ENCODE measurements around the gene KLF4.

DNA sequence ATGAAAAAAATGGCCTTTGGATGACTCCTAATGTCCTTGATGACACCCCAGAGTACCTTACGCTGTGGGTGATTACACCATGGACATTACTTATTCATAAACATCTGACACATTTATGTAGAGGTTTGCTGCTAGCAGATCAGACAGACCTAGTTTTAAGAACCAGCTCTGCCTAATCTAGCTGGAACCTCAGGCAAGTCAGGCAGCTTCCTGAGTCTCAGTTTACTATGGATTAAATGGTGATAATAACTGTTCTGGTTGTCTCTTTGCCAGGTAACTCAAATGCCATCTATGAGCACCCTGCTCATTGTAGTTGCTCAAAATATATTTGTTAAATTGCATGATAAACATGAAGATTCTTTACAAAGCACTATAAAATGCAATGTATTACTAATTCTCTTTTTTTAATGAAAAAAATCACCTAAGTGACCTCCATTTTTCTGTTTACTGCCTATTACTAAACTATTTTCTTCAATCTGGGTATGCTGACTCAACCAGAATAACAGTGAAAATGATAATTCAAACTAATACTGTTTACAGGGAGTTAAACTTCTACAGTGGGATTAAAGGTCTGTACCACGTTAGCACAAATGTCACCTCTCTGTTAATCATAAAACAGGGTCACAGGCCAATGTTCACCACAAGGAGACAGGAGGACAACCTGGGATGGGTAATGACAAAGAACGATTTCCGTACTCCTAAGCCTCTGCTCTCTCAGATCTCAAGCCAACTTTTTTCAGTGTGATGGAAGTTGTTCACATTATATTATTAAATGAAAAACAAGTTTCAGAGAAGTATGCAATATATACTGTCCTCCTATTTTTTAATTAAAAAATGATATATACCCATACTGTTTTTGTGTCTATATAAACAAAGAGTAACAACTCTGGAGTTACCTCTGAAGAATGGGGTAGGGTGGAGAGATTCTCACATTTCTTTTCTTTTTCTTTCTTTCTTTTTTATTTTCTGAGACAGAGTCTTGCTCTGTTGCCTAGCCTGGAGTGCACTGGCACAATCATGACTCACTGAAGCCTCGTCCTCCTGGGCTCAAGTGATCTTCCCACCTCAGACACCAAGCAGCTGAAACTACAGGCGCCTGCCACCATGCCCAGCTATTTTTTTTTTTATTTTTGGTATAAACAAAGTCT is 2.4 kb downstream of the ALDOB start:
- RRBS, result no CpG with 5 or more reads among the region's 6 CpGs

GRCh38 chr9:101485792-101486959 is 797 bp downstream of the PGAP4 start:
- RRBS, result 2% methylated on average over 13 of the region's 80 CpGs

DNA sequence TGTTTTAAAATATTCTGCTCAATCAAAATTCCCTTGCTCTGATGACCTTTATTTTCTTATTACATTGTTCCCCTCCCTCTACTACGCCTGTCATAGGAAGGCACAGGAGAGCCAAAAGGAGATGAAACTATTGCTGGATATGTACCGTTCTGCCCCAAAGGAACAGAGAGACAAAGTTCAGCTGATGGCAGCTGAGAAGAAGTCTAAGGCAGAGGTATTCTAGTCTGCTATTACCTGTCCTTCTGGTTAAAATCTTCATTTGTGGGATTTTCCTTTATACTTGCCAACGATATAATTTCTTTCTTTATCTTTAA is 20.2 kb downstream of the RNF20 start:
- RRBS, result no CpG with 5 or more reads among the region's 3 CpGs

GRCh38 chr9:101704908-101705822 is 33.3 kb downstream of the GRIN3A start:
- RRBS, result 17% methylated on average over 4 of the region's 25 CpGs

DNA sequence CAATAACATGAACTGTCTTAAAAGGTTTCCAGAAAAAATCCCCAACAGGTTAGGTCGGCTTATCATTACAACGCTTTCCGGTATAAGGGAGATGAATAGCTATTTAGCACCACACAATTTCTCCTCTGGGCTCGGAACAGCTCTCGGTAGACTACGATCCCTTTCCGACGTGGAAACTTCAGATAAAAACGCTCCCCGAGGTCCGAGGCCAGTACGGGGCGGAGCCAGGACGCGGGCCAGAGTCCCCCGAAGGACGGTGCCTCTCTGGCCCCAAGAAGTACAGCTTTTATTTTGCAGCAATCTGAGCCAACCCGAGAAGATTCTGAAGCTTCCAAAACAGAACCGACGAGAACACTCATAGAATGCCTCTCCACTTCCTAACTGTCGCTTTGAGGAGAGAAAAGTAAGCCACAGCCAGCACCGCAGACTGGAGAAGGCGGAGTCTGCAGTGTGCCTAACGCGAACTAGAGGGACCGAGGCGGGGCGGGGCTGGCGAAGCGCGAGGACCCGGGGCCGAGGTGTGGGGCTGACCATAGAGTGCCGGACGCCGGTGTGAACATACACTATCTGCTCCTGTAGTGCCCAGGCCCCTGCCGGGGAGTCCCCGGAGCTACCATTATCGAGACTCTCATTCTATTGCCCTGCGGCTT is 434 bp upstream of the SMC2 start:
- RRBS, result 4% methylated on average over 2 of the region's 40 CpGs

DNA sequence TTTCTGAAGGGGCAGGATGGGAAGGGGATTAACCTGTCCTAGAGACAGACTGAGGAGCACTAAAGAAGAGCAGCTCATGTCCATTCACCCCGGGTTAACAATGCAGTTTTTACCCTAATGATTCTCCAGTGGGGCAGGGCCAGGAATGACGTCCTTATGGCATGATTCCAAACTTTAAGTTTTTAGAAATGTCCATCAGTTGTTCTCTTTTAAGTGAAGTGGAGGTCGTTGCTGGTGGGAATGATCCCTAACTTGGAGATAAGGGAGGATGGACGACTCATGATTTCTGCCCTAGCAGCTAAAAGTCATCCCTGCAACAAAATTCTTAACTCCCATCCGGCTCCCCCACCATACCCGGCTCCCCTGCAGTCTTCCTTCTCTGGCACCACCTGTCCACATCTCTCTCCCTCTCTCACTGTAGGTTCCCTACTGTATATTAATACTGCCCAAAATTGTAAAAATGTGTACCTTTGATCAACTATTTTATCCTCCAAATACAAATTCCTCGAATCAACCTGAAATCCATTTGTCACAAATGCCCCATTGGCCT is 1.2 kb downstream of the NIPSNAP3A start:
- RRBS, result no CpG with 5 or more reads among the region's 7 CpGs

DNA sequence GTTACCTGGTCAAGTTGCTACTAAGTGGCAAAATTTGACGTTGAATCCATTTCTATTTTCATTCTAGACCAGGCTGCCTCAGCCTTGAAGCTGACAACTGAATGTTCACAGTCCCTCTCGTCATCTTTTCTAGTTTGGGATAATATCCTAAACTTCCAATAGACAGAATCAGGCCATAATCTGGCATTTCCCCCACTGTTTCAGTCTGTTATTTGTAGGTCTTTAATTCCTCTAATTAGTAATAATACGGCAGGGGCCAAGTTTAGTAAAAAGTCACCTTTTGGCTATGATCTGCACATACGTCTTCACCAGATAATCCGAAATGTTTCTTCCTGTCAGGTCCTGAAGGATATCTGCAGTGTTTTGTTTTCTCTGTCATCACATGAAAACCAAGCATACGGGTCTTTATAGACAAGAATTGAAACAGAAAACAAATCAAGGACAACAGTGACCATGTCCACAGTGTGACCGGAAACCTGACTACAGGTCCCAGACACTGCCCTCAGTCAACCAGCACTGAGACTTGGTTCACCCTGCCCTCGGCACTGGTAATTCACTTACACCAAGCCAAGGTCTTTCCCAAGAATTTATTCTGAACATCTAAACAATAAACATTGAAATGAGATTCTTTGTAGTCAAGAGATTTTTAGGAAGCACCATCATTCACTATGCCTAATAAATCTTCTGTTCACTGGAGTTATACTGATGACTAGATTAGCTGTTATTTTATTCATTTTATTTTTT is 40.6 kb downstream of the NIPSNAP3B start:
- RRBS, result no CpG with 5 or more reads among the region's 8 CpGs

- RRBS, result no CpG with 5 or more reads among the region's 2 CpGs
These were observed 25.1 kb downstream of the ABCA1 start for GRCh38 chr9:104902789-104903222.

- RRBS, result no CpG with 5 or more reads among the region's 4 CpGs
These were observed 22.0 kb downstream of the ABCA1 start for GRCh38 chr9:104905848-104906367.

DNA sequence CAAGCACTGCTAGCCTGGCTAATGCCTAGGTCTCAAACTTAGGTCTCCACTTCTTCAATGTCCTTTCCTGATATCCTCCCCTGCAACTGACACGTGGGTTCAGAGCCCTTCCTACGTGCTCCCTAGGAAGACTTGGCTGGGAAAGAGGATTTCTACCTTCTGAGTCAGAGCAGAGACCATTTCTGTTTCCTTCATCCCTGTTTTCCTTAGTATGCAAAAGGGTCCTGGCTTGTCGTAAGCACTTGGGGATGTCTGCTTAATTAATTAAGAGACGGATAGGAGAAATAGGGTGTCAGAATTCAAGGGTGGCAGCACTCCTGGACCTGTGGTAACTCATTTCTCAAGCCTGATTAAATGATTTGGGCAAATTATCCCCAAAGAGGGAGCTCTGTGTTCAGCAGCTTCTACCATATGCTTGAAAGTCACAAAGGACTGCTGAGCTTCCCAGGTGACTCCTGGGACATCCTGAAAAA is 20.7 kb downstream of the ABCA1 start:
- RRBS, result no CpG with 5 or more reads among the region's 4 CpGs

GRCh38 chr9:104907709-104907940 is 20.3 kb downstream of the ABCA1 start:
- RRBS, result no CpG with 5 or more reads among the region's 7 CpGs

GRCh38 chr9:104923852-104924296 is 4.1 kb downstream of the ABCA1 start:
- RRBS, result no CpG with 5 or more reads among the region's 5 CpGs

GRCh38 chr9:105053093-105053728 is 125.3 kb upstream of the ABCA1 start:
- RRBS, result no CpG with 5 or more reads among the region's 7 CpGs

GRCh38 chr9:106864226-106865303 is 1.6 kb downstream of the ZNF462 start:
- RRBS, result no CpG with 5 or more reads among the region's 17 CpGs

DNA sequence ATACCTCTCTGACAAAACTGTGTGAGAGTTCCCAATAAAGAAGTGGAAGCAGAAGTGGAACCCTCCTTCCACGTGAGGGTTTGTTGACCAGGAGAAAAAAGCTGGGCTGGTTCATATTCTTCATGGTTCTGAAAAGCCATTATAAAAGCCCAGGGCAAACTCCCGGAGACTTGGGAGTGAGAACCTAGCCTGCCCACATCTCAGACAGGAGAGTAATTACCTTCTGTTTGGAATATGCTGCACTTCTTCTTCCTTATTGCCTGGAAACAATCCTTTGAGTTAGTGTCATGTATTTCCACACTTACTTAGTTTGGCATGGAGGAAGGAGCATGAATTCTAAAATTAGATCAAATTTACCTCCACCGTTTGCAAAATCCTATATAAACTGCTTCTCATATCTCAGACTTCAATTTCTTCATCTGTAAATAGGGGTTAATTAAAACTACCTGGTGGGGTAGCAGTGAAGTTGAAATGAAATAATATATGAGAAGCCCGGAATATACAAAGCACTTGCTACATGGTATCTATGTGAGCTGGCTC is 140.2 kb upstream of the RAD23B start:
- RRBS, result no CpG with 5 or more reads among the region's 4 CpGs

- RRBS, result no CpG with 5 or more reads among the region's 3 CpGs
These were observed 50.0 kb downstream of the RAD23B start for GRCh38 chr9:107332967-107333634.

DNA sequence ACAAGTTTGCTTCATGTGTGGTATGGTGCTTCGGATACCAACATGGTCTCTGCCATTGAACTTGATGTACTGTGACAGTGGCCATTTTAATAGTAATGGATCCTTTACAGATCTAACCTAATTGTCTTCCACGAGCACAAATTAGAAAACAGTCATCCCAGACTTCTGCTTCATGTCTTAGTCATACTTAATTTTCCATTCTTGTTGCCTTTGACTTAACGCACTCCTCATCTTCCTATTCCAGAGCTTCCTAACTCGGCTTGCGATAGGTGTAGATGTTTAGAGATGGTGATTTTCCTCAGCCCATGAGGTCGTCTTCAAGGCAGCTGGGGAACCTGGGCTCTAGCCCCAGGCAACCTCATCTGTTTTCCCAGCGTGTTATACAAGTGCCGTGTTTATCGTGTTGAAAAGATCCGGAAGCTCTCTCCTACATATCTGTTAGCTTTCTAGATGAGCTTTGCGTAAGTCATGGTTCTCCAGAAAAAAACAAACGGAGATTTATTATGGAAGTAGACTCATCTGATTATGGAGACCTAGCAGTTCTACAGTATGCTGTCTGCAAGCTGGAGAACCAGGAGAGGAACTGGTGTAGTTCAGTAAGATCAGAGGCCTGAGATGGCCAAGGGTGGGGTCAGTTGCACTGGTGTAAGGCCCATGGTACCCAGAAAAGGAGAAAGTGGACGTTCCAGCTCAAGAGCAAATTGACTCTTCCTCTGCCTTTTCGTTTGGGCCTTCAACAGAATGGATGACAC is 50.7 kb downstream of the RAD23B start:
- RRBS, result no CpG with 5 or more reads among the region's 14 CpGs

DNA sequence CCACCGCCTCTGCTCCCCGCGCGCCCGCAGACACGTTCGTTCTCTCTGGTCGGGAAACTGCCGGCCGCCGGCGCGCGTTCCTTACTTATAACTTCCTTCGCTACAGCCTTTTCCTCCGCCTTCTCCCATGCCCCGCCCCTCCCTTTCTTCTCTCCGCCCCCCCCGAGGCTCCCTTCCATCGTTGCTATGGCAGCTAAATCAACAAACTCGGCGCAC is at the start of gene KLF4:
TSS of gene KLF4 (minus strand) at position 62 of the 216 bp plus-strand sequence.
- RRBS, result 0% methylated on average over 5 of the region's 22 CpGs

GRCh38 chr9:107489924-107490893 is 640 bp upstream of the KLF4 start:
- RRBS, result under 1% methylated on average over 15 of the region's 93 CpGs

- RRBS, result no CpG with 5 or more reads among the region's 17 CpGs
These were observed 1.4 kb upstream of the KLF4 start for GRCh38 chr9:107490894-107491367.

All from cardiac fibroblast (primary cell).